Neutrophil (primary cell): ENCODE measurements around the gene RHOC.

GRCh38 chr1:111718755-111719524 lies 20.3 kb downstream of the INKA2 start:
- PRO-cap: no peak

DNA sequence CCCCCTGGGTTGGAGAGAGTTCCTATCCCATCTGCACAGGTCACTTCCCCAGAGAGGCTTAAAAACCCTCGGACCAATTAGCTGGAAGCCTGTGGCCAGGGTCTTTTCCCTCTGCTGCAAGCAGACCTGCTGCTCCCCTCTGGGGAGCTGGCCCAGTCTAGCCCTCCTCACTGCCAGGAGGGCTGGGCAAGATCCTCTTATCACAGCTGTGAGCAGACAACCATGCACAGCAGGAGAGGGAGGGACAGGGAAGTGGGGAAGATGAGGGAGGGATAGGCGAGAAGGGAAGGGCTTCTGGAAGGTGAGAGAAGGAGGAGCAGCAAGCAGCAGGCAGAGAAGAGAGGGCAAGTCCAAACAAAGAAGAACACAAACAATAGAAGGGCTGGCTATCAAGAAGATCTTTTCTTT lies 40.9 kb downstream of the KCND3 start:
- PRO-cap: no peak

GRCh38 chr1:111991351-111991742 lies 1.9 kb upstream of the KCND3 start:
- PRO-cap: no peak

GRCh38 chr1:112069581-112070110 lies 80.2 kb upstream of the KCND3 start:
- PRO-cap: no peak

DNA sequence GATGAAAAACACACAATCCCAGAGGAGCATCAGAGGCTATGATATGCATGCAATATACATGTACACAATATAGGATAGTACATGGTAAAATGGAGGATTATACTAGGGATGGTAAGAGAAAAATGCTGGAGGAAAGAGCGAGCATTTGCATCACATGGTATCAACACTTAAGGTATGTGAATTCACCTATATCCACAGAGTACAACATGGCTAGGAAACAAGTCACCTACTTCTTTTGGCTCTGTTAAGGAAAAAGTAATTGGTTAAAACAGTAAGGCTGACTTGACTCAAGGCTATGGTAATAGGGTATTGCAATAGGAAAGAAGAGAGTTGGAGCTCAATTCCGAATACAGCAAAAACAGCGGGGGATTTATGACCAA lies 1.7 kb downstream of the MOV10 start:
- PRO-cap: no peak

DNA sequence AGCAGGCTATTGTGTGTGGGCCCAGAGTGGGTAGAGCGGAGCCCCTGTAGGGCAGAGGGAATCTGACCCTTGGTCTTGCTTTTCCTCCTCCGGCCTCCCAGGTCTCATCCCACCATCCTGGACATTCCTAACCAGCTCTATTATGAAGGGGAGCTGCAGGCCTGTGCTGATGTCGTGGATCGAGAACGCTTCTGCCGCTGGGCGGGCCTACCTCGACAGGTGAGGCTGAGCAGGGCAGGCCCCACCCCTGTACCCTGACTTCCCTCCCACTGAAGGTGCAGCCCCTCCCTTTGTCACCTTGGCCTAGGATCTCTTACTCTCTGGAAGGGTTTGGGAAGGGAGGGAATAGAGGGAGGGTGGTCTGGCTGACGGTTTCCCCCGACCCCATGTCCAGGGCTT lies 9.0 kb downstream of the RHOC start:
- PRO-cap: no peak

GRCh38 chr1:112705757-112706451 lies 1.0 kb downstream of the RHOC start:
- PRO-cap: no peak

- PRO-cap: no peak
Observed at GRCh38 chr1:112707045-112707704, at the start of gene RHOC. RHOC (minus strand) TSS chr1:112707127.

DNA sequence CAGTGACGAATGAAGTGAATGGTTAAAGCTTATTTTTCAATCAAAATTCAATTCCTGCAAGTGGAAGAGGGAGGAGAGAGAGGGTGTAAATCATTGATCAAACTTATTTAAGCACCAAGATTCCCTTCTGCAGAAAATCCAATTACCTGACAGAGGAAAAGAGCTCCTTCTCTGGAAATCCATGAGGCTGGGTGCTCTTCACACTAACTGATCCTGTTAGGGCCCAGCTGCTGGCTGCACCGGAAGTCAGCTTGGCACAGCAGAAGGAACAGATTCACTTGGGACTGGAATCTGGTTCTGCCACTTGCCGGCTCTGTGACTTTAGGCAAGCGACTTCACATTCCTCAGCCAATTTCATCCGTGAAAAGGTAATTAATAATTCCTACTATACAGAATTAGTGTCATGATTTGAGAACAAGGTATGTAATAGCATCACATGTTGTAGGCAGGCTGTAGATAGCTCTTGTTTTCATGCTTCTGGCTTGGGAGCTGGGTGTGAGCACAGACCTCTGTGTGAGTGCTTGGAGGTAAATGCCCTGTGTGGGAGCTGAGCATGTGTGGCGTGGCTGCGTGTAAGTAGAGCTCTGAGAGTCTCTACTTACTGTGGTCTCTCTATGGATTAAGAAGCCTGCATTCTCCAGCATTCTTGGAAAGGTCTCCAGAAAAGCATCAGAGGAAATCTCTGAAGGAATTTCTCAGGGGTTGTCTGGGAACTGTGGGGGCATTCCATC lies 43.8 kb downstream of the TAFA3 start:
- PRO-cap: no peak

- PRO-cap: no peak
Observed at GRCh38 chr1:112998826-112999491, 43.0 kb upstream of the SLC16A1 start.

- PRO-cap: no peak
Observed at GRCh38 chr1:113059047-113059481, 13.9 kb upstream of the LRIG2 start.

GRCh38 chr1:113389824-113390361 lies 422 bp upstream of the MAGI3 start:
- PRO-cap: no peak

- PRO-cap: no peak
Observed at GRCh38 chr1:113416435-113416755, 26.1 kb downstream of the MAGI3 start.

- PRO-cap: no peak
Observed at GRCh38 chr1:113438194-113438753, 48.0 kb downstream of the MAGI3 start.

DNA sequence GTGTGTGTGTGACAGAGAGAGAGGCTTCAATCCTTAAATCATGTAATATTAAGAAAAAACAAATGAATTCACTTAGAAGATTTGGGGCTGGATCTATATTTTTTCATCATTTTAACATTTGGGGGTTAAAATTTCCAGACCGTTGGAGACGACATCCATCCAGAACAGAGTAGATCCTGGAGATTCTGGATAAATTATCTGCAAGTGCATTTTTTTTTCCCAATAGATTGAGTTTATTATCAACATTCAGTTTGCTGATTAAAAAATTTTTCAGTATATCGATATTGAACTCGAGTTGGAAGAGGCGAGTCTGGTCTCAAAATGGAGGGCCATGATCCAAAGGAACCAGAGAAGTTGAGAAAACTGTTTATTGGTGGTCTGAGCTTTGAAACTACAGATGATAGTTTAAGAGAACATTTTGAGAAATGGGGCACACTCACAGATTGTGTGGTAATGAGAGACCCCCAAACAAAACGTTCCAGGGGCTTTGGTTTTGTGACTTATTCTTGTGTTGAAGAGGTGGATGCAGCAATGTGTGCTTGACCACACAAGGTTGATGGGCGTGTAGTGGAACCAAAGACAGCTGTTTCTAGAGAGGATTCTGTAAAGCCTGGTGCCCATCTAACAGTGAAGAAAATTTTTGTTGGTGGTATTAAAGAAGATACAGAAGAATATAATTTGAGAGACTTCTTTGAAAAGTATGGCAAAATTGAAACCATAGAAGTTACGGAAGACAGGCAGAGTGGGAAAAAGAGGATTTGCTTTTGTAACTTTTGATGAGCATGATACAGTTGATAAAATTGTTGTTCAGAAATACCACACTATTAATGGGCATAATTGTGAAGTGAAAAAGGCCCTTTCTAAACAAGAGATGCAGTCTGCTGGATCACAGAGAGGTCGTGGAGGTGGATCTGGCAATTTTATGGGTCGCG lies 59.3 kb downstream of the MAGI3 start:
- PRO-cap: no peak

- PRO-cap: no peak
Observed at GRCh38 chr1:113658814-113659526, 100.3 kb downstream of the PHTF1 start.

DNA sequence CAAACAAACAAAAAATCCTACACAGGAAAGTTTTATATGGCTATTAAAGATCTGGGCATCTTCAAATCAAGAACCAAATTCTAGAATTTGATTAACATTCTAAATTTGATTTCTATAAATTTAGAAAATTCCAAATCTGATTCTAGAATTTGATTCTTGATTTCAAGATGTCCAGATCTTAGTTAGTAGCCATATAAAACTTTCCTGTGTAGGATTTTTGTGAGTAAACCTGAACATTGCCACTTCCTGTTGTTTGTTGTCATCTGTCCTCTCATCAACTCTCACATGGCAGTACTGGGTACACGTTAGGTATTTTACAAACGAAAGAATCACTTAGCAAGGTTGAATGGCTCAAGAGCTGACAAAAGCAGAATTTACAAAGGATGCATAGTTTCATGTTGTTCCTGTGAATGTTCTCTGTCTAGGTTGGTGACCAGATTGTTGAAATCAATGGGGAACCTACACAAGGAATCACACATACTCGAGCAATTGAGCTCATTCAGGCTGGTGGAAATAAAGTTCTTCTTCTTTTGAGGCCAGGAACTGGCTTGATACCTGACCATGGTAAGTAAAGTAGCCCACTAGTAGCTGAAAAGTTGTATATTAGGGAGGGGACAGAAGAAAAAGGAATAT lies 78.4 kb downstream of the PHTF1 start:
- PRO-cap: no peak

- PRO-cap: no peak
Observed at GRCh38 chr1:113808603-113809022, 3.7 kb downstream of the RSBN1 start.

DNA sequence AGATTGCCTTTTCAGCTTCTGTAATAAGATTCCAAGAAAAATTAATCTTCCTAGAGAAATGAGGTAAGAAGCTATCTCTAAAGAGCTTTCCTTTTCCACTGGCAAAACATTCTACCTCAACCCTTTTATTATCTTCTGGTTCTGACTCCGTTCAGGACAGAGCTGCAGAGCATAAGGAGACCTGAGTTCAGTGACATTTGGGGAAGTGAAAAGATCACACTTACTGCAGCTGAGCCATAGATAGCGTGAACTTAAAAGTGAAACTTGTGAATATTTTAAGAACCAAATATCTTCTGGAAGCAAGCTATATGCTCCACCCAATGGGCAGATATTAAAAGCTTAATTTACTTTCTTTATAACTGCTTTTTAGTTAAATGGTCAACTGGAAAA lies 27.9 kb downstream of the BCL2L15 start:
- PRO-cap: no peak

GRCh38 chr1:113899925-113900553 lies 4.6 kb downstream of the AP4B1 start:
- PRO-cap: no peak